Mesenchymal stem cell of adipose (primary cell): ENCODE data around the genes CSTF1 and FAM209A.

GRCh38 chr20:56392336-56392843 is at the start of gene CSTF1:
Gene CSTF1, plus strand, starts transcription at chr20:56392645.
- CAGE, long polyA plus RNA = no peak

DNA sequence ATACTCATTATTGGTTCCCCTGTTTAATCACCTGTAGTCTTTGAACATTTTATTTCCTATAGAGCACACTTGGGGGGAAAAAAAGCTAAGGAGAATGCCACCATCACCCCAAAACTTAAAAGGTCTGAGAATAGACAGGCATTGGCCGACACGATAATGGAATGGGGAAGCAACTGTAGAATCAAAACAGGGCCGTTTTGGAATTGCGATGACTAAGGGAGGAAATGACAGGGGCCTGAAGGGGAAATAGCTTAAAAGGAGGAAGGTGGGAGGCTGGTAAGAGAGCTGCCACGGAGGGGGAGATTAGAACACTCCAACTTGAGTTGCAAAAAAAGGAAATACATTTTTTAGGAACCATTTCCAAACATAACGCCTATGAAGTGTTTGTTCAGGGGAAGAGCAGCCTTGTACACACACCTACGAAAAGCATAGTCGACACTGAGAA is 6.9 kb downstream of the CASS4 start:
- CAGE, long polyA plus RNA = no peak

GRCh38 chr20:56461253-56461862 is 7.1 kb upstream of the RTF2 start:
- CAGE, long polyA plus RNA = no peak

DNA sequence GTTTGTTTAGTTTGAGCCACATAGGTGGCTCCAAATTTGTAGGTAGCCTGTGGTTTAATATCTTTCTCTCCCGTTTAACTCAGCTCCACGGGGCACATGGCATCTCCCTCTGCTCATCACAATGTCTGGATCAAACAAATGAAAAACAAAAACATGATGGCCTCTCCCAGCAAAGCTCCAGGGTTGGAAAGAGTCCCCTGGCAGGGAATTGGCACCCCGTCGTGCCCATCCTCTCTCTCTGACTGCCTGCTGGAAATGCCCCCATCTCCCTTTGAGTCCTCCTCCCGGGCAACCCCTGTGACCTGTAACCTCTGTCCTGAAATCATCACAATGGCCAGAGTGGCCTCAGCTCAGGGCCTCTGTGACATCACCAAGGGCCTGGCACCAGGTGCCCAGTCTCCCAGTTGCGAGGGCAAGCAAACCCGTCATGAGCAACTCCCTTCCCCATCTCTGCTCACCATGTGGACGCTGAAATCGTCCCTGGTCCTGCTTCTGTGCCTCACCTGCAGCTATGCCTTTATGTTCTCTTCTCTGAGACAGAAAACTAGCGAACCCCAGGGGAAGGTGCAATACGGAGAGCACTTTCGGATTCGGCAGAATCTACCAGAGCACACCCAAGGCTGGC is at the start of gene FAM209A:
Gene FAM209A, plus strand, starts transcription at position 395 of the 625 bp plus-strand sequence.
- CAGE, long polyA plus RNA = no peak

GRCh38 chr20:56554686-56555355 is 21.8 kb downstream of the FAM209B start:
- CAGE, long polyA plus RNA = no peak

DNA sequence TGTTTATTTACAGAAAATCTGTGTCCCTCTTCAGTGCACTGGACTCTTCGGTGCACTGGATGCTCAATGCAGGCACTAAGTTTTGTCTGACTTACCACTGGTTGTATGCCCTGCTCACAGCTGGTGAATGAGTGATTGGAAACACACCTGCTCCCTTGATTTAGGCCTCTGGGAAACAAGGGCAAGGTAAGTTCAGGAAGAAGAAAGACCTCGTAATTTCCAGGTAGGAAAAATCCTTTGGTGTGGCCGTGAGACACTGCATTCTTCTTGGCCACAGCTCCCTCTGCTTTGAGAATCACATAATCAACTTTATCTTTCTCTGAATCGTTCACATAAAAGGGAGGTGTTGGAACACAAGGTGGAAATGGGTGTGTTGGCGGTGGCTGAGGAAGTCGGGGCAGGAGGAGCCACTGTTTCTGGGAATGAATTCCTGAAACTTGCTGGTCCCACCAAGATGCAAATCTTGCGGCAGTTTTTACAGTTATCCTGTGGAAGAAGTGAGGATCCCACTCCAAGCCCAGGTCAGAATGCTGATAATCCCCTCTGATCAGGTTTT is 25.9 kb downstream of the FAM209B start:
- CAGE, long polyA plus RNA = no peak

DNA sequence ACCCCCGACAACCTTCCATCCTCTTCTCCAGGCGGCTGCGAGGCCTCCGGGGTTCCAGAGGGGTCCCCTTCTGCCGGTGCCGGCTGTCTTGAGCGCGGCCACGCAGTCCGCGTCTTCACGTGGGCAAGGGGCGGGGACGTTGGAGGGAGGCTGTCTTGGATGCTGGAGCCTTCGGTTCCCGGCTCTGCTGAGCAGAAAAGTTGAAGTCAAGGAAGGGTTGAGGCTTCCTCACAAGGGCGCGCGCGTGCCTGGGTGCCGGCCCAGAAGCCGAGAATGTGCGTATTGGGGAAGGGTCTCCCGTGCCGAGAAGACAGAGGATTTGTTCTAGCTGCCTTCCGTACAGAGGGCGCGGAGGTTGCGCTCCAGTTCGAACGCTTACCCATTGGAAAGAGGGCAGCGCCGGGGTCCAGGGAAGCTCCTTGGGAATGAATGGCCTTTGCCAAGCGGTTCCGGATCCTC is 2.3 kb upstream of the TFAP2C start:
- CAGE, long polyA plus RNA = no peak

GRCh38 chr20:56721868-56722659 is 93.0 kb downstream of the TFAP2C start:
- CAGE, long polyA plus RNA = no peak

DNA sequence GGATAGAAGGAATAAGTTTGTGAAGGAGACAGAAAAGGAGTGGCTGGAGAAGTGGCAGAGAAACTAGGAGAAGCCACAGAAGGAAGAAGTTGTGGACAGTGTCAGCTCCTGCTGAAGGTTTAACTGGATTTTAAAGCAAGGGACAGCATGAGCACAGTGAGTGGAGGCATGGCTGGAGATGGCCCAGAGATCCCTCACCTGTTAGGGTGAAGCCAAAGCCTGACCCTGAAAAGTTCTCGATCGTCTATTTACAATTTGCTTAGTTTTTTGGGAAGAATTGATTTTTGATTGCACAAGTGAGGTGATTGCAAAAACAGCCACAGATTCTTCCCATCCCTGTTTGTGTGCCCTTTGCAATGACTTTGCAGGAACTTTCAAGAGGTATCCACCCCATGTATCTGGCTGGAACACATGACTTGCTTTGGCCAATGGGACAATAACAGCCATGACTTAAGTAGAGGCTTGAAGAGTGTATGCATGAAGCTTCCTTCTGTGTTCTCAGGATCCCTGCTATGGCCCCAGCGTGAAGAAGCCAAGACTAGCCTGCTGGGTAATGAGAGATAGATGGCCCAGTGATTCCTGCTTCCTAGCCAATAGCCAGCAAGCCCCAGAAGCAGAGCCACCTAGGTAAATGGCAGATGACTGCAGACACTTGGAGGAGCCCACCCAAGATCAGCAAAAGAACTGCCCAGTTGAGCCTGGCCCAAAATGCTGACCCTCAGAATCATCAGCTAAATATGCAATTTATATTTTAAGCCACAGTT is 170.2 kb downstream of the TFAP2C start:
- CAGE, long polyA plus RNA = no peak

DNA sequence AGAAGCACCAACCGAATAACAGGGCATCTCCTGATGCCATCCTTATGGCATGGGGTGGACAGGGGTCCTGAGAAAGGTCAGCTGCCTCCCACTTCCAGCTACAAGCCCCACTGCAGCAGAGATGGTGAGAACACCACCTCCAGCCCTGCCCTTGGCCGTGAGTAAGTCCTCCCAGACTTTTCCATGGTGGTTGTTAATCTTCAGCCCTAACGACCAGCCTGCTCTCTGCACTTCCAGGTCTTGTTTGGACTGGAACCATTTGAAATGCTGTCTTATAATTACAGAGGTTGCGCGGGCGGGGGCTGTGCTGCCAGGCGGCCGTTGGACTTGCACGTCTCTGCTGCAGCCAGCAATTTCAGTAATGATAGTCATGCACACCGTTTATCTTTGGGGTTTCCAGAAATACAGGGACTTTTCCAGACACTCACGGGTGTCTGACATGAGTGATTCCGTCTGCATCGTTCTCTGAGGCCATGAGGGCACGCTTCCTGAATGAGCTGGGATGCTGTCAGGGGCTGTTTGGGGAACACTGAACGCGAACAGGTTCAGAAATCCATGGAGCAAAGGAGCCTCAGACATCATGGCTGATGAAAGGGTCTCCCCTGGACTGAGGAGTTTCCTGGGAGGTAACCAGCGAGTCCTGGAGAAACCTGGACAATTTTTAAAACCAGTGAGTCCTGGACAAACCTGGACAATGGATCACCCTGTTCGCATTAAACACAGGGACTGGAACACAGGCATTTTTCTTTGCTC is 118.1 kb downstream of the BMP7 start:
- CAGE, long polyA plus RNA = no peak

- CAGE, long polyA plus RNA = no peak
These were observed 104.2 kb downstream of the BMP7 start for GRCh38 chr20:57162195-57162688.

- CAGE, long polyA plus RNA = no peak
These were observed 102.9 kb downstream of the BMP7 start for GRCh38 chr20:57163524-57164003.

- CAGE, long polyA plus RNA = no peak
These were observed 68.3 kb downstream of the BMP7 start for GRCh38 chr20:57198021-57198679.

GRCh38 chr20:57210110-57210427 is 56.4 kb downstream of the BMP7 start:
- CAGE, long polyA plus RNA = no peak

DNA sequence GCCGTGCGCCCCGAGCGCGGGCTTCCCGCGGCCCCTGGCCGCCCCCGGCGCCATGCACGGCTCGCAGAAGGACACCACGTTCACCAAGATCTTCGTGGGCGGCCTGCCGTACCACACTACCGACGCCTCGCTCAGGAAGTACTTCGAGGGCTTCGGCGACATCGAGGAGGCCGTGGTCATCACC is 295 bp downstream of the RBM38 start:
- CAGE, long polyA plus RNA = no peak

DNA sequence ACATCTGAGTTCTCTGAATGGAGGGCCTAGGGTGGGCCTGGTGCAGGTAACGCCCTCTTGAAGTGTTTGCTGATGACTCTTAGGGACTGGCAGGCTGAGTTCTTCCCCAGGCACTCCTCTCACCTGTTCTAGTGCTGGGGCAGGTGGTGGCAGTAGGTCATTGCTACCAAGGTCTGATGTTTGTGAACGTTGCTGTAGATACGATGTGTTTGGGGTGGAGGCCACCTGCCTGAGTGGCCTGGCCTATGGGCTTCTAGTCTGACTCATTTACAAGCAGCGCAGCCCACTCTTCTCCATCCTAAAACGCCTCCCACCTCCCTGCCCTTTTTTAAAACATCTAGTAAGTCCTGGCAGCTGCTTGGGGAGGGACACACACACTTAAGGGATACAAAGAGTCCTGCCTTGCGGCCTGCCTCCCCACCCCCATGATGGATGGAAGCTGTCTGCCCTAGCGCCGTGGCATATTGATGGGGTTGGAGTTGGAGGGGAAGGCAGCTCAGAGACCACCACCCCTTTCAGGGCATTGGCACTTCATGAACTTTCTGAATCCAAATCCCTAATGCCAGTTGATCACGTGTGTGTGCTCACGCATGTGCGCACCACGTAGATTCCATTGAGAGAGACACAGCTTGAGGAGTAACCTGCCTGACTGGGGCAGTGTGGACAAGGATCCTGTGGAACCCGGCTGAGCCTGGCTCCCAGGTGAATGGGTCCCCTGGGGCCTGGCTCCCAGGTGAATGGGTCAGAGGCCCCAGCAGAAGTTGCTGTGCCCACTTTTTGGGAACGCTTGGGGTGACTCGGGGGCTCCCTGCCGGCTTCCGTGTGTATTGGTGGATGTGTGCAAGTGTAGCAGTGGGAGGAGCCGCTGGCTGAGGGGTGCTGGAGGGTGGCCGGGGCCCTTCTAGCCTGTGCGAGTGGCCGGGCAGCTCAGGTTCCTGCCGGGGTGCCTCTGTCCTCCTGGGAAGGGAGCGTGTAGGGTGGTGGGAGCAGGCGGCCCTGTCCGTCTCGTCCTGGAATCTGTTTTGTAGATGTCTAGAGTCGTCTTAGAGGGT is 2.8 kb downstream of the RBM38 start:
- CAGE, long polyA plus RNA = no peak

GRCh38 chr20:57562852-57563925 is 2.3 kb downstream of the PCK1 start:
- CAGE, long polyA plus RNA = no peak

GRCh38 chr20:57580452-57580938 is 19.6 kb downstream of the PCK1 start:
- CAGE, long polyA plus RNA = no peak

DNA sequence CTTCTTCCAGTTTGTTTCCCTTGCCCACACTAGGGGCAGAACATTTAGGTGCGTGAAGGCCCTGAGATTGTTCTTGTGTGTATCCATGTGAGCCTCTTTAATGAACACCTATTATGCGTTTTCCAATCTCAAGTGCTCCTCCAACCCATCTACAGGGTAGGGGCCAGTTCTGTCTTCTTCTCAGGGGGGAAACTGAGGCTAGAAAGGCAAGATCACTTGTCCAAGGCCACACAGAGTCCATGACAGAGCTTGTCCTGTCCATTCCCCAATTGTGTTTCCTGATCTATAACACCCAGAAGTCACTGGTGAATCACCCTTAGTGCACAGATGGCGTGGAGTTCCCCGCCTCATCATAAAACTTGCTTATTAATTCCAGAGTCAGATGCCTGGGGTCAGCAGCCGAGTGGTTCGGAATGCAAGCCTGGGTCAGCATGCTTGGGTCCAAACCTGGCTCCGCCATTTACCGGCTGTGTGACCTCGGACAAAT is 1.1 kb upstream of the ZBP1 start:
- CAGE, long polyA plus RNA = no peak

- CAGE, long polyA plus RNA = no peak
These were observed 96.1 kb upstream of the C20orf85 start for GRCh38 chr20:58054508-58055070.